ENCODE measurements around a stretch of chr5.

DNA sequence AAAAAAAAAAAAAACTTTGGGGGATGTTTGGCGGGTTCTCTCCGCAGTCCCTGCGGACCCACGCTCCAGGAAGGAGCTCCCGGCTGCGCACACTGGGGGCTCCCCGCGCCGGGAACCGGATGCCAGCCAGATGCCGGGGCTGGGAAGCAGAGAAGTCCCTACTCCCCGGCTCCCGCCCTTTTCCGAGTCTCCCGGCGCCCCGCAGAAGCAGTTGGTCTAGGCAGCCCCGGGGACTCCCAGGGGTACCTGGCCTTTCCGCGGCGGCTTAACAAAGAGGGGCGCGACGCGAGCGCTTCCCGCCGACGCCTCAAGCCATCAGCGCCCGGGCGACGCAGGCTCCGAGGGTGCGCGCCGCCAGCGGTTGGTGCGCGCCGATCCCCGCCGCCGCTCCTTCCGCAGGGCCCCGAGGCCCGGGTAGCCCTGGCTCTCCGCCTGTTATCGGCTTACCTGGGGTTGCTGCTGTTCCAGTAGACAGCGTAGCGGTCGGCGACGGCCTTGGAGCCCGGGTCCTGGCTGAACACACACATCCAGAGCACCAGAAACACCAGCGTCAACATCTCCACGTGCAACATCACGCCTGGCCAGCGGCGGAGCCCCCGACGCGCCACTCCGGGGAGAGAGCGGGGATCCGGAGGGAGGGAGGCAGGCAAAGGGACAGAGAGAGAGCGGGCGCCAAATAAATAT lies 553 bp downstream of the EFNA5 start:
- RRBS: 2% methylated on average over 38 of the region's 68 CpGs

DNA sequence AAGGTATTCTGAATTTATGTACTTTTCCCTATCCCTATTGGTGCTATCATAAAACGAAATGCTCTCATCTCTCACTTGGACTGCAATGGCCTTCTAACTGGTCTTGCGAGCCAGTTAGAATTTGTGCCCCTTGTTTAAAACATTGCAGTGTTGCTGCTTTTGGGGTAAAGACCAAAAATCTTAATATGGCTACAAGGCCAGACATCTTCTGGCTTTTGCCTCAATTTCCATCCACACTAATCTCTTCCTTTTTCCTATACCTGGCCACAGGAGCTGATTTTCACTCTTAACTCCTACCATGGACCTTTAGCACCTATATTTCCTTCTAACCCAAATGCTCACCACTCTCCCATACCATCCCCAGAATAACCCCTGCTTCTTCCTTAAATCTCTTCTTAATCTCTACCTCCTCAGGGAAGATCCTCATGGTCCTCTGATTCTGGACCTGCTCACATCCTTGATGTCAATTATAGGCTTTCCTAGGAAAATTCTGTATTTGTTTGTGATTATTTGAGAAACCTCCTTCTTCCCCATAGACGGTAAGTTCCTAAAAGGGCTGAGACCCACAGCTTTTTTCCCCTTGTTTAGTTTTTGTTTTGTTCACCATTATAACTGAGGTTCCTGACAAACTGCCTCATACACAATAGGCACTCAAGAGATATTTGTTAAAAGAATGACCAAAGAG lies 292.6 kb downstream of the FBXL17 start:
- RRBS: no CpG with 5 or more reads among the region's 3 CpGs

DNA sequence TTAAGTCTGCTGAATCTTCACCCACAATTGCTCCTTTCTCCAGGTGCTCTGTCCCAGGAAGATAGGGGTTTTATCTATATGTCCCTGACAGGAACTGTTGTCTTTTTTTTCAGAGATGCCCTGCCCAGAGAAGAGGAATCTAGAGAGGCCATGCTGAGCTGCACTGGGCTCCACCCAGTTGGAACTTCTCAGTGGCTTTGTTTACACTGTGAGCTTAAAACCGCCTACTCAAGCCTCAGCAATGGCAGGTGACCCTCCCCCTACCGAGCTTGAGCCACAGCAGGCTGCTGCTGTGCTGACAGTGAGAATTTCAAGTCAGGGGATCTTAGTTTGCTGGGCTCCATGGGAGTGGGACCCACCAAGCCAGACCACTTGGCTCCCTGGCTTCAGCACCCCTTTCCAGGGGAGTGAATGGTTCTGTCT lies 169.0 kb downstream of the FBXL17 start:
- RRBS: no CpG with 5 or more reads among the region's 2 CpGs

DNA sequence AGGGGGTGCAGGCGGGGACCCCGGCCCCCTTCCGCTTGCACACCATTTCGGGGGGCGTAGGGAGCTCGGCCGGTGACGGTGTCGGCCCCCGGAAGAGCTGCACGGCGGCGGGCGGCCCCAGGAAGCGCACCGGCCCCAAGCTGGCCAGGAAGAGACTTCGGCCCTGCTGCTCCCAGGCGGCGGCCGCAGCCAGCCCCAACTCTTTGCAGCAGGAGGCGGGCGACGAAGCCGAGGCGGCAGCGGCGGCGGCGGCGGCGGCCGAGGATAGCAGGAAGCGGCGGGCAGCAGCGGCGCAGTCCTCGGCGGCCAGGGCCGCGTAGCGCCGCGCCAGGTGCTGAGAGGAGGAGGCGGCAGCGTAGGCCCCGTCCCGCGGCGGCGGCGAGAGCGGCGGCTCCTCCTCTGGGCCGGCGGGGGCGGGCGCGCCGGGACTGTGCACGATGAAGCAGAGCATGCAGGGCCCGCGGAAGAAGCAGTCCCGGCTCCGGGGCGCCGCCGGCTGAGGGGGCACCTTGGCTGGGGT lies 774 bp downstream of the FBXL17 start:
- RRBS: 5% methylated on average over 18 of the region's 67 CpGs

GRCh38 chr5:108686114-108686642 lies 61.5 kb upstream of the FER start:
- RRBS: no CpG with 5 or more reads among the region's 10 CpGs

DNA sequence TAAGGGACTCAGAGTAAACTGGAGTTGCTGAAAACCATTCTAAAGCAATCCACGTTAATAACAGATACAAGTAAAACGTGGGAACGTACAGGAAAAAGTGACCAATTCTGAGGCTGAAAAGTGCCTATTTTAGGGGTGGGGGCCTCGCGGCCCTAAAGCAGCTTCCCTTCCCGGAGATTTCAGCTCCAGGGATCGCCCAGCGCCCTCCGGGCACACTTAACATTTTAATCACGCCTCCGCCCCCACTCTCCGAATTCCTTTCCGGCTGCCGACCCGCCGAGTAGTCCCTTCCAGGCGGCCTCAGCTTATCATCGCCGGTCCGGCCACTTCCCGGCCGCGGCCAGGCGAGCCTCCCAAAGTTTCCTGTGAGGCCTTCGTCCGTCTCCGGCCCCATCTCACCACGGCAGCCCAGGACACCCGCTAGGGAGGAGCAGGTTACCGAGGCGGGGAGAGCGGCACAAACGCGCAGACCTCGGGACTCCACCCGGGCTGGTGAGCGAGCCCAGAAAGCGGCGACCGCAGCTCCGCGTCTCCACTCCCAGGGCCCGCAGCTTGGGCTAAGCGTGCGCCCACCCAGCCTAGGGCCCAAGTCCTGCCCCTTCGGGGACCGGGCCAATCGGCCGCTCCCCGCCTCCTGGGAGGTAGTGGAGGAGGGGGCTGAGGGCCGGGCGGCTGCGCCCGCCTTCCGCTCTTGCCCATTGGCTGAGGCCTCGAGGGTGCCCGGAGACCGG lies 610 bp downstream of the FER start:
- RRBS: 5% methylated on average over 40 of the region's 58 CpGs

DNA sequence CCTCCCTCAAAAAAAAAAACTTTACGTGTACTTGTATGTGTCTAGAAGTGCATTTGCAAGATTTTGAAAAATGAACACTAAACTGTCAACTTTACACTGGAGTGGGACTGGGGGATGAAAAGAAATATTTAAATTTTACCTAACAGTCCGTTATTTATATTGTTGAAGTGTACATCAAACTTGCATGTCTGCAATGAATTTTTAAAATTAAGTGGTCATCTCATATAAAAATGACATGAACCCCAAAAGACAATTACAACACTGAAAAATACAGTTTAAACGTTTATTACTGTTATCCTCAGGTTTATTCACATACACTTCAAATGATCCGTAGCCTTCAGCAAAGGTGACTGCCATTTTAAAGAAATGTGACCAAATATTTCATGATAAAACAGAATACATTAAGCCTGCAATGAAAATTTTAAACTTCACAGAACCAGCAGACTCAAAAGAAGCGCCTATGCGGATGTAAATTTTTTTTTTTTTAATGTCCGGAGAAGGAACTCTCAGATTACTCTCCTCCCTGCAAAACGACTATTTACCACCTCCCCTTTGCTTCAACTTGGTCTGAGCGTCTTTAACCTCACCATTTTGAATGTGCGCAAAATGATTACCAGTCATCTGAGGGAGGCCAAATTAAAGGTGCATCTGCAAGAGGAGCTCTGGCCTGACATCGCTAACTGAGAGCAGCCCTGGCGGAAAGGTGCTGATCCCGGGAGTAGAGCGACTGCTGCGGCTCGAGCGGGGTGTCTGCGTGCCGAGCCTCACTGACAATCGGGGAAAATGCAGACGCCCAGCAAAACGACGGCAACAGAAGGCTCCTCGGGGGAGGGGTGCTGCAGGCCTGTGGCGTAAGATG lies 1.0 kb downstream of the PJA2 start:
- RRBS: no CpG with 5 or more reads among the region's 25 CpGs

DNA sequence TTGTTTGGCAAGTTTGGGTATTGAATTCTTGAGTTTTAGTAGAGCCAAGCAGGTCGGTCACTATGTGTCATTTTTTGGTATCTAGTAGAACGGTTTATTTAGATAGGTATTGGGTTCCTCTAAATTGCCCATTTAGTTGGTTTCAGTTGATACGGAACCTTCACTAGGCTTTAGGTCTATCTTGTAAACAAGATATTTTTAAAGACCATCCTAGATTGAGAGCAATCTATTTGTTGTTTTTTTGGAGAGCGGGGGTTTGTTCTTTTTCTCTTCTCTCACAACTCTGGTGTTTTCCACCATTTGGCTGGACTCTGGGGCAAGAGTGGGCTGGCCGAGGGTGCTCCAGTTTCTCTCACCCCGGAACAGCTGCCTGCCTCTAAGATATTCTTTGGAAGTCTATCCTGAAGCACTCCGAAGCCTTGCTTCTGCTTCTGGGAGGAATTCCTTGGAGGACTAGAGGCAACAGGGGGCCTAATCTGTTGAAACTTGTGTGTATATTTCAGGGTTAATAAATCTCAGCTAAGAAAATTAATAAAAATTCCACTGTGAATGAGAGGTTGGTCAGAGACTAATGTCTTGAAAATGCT lies 3.7 kb downstream of the MAN2A1 start:
- RRBS: no CpG with 5 or more reads among the region's 7 CpGs

DNA sequence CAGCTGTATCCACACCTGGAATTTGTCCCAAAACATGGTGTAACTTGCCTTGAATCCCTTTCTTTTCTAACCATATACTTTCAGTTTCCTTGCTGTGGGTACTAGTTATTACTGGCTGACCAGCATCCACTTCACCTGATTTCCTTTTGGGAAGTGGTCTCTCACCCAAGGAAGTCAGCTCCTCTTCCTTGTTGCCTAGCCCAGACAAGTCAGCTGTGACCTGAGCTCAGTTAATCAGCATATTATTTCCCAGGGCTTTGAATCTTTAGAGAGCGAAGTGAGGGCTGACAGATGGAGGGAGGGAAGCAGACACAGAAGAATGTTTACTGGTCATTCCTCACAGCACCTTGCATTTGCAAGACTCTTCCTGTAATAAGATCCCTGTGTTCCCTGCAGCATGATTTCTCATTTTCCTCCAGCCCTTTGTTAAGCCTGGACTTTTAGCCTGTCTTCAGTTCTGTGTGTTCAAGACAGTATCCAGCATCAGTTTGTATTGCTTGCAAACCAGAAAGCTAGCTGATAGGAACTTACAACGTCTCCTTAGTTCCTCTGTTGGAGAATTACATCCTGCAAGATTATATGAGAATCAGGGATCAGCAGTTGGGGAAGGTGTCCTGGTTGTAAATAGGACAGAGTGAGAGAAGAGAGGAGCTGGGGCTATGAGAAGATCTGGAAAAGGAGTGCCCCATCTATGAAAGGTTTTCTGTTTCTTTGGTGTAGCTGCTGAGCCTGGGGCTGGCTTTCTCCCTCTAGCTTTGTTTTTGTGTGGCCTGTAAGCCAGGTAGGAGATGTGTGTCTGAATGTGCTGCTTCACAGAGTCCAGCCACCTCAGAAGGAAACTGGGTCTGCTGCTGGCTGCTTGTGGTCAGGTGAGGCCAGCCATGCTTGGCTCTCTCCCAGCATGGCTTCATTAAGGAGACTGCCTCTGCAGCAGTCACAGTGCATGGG lies 50.2 kb downstream of the MAN2A1 start:
- RRBS: no CpG with 5 or more reads among the region's 2 CpGs

DNA sequence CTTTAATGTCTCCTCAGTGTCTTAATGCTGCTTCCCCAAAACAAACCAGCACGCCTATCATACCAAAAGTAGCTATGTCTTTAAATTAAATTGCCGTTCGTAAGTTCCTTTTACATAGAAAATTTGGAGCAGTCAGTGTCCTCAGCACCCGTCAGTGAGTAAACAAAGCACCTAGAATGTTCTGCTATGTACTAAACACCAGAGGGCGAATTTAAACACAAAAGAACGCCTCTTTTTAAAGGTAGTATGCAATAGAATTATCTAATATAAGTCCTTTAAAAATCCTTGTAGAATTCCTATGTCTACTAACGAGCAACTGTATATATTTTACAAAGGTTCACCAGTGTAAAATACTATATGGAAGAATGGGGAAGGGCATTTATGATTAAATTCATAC lies 457 bp upstream of the TMEM232 start:
- RRBS: no CpG with 5 or more reads among the region's 7 CpGs

GRCh38 chr5:110736736-110737088 lies 2.1 kb upstream of the SLC25A46 start:
- RRBS: no CpG with 5 or more reads among the region's 3 CpGs

DNA sequence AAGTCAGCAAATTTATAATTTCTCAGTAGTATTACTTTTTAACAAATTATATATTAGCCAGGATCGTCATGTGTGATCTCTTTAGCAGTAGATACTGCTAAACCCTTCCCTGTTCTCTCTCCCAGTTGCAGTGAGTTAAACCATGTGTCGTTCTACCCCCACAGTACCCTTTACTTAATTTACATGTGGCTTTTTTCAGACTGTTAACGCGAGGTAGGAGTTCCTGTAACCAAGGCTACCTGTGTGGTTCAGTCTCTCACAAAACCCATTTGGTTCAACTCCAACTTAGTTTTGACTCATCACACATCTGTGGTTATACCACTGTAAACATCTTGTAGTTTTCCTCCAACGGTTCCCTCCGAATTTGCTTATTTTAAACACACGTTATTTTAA lies 13.4 kb downstream of the SLC25A46 start:
- RRBS: no CpG with 5 or more reads among the region's 7 CpGs

- RRBS: no CpG with 5 or more reads among the region's 3 CpGs
Measured at GRCh38 chr5:110752673-110753431, 14.0 kb downstream of the SLC25A46 start.

- RRBS: no CpG with 5 or more reads among the region's 1 CpG
Measured at GRCh38 chr5:111230101-111230804, 6.1 kb downstream of the CAMK4 start.

DNA sequence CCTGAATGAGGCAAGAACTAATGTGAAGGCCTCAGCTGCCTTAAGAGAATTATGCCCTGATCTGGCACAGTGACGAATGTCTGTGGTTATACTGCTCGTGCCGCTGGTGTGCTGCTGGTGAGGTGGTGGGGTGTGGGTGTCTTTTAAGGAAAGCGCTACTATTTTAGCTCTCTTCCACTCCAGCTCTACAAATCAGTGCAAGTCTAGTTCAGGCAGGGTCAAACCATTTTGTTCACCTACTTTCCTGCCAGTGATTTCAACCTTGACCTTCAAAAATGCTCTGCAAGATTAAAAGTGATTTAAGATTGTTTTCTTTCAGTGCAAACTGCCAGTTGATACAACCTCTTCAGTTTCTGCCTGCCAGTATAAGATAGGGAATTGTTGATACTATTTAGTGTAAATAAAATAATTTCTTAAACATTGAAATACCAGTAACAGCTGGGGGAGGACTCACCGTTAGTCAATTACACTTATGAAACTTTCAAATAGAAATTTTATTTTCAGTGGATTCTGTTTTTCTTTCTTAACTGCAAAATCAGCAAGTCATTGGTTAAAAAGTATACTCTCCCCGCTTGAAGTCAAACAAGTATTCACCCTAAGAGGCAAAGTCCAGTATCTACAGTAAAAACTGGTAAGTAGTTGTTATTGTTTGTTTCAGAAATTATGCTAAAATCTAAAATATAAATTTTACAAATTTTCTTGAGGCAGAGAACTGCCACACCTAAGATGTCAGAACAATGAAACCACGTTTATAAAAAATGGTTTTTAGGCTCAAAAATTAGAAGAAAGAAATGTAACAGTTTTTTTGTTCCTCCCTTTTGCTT lies 22.6 kb downstream of the NREP start:
- RRBS: no CpG with 5 or more reads among the region's 7 CpGs

GRCh38 chr5:111755049-111755892 lies 1.7 kb downstream of the NREP start:
- RRBS: no CpG with 5 or more reads among the region's 8 CpGs

GRCh38 chr5:112228084-112229161 lies 190.7 kb downstream of the EPB41L4A start:
- RRBS: no CpG with 5 or more reads among the region's 5 CpGs

DNA sequence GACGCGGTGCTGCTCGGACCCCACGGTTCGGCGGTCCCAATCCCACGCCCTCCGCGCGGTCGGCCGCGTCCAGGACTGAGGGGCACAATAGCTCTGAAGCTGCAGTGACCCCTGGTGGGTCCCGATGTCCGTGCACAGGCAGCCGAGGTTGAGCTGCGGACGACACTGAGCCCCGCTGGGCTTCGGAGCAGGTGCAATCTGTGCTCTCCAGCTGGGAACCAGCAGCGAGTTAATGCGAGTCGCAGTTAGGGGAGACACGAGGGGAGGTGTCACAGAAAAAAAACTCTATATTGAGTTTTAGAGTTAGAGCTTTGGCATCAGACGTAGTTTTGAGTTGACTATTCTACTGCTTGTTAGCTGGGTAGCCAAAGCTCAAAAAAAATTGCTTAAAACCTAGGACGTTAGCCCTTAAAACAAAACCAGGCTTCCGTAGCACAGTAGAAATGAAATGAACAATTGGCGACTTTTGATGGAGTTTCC lies 1.3 kb upstream of the EPB41L4A start:
- RRBS: no CpG with 5 or more reads among the region's 28 CpGs

DNA sequence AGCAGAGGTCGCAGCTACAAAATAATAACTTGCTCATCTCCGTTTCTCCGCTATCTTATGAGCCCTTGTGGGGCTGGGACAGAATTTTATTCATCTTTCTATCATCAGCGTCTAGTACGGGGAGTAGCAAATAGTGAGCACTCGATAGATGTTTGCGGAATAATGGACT lies 30.7 kb upstream of the APC start:
- RRBS: no CpG with 5 or more reads among the region's 7 CpGs

Data from islet of Langerhans (tissue), 1 donor.